ENCODE results near the gene BCAP29.

DNA sequence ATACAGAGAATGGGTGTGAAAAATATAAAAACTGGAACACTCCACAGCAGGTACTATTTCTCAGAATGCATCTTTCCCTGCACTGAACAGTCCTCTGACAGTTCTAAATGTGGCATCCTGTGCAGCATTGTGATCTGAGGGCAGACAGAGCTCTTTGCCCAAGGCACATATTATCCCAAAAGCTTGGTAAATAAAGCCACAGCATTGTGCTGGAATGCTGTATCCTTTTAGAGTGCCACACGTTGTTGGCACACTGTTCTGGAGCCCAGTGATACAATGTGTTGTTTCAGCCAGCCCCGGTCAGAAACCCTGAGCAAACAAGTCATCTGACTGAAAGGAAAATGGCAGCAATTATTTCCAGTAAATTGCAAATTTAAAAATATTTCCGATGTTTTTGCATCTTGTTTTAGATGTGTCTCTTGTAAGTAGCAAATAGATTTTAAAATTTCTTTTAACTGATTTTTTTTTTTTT, 45.4 kb downstream of the NAMPT start:
- PRO-cap, 3 experiments: no peak in any of the 3 experiments
- RAMPAGE, long total RNA, 4 experiments: no peak in any of the 4 experiments
- RRBS: no CpG with 5 or more reads among the region's 3 CpGs

DNA sequence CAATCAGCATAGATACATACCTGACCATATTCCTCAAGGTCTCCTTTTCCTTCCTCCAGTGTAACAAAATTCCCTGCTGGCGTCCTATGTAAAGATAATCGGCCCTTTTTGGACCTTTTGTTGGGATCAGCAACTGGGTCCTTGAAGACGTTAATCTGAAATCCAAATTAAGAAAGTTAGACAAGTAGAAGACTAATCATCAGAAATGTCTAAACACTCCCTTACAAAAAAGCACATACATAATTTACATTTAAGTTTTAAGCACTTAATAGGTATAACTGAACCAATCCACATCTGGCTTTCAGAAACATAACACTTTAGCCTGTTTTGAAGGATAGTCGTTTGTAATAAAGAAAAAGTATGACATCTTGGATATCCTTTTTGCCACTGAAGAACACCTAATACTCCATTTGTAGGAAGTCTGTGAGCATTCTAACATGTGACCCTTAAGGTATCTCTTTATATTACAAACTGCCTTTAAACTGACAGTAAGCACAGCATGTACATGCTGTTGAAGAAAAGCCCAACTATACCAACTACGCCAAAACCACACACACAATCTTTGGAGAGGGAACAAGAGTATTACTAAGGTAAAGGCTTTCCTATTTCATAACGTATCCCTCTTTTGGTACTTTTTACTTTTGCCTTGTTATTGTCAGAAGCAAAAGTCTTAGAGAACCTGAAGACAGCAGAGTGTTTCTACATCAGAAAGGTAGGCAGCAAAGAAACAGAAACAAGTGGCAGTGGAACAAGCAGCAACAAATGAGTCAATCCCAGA, 31.6 kb downstream of the NAMPT start:
- PRO-cap, 3 experiments: no peak in any of the 3 experiments
- RAMPAGE, long total RNA, 4 experiments: no peak in any of the 4 experiments
- RRBS: no CpG with 5 or more reads among the region's 6 CpGs

DNA sequence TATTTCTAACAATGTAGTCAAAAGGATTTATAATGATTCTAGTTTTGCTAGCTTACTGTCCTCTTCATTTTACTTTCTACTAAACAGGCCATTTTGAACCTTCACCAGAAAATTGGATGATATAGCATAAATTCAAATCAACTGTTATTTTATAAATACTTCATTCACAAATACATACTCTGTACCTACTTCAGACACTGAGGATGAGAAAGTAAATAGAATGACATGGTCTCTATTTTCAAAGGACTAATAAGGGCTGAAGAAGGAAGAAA, 5.4 kb downstream of the NAMPT start:
- PRO-cap, 3 experiments: no peak in any of the 3 experiments
- RAMPAGE, long total RNA, 4 experiments: no peak in any of the 4 experiments

- PRO-cap, 3 experiments: peak in 1 of 3 experiments; most common plus-strand start chr7:106282512 (in 1); most common minus-strand start chr7:106282462 (in 1)
- RAMPAGE, long total RNA, 4 experiments: no peak in any of the 4 experiments
- RRBS: no CpG with 5 or more reads among the region's 12 CpGs
These were observed 2.4 kb downstream of the NAMPT start for GRCh38 chr7:106282077-106283106.

DNA sequence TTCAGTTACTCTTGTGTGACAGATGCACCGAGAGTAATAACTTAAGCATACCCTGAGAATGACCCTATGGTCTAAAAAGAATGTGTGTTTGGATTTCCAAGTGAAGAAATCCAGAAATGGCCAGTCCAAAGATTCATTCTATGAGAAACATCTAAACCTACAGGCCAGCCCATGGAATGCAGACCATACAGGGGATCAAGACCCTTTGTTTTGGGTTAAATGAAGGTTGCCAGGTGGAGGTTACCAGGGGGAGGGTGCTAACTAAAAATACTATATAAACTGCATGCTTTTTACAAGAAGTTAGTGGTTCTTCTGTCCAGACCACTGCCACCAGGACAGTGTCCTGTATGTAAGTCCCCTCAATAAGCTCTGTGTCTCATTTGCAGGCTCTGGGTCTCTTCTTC, 134.0 kb upstream of the NAMPT start:
- PRO-cap, 3 experiments: no peak in any of the 3 experiments
- RAMPAGE, long total RNA, 4 experiments: no peak in any of the 4 experiments
- RRBS: no CpG with 5 or more reads among the region's 1 CpG

GRCh38 chr7:106518987-106519392, 142.0 kb downstream of the CCDC71L start:
- PRO-cap, 3 experiments: no peak in any of the 3 experiments
- RAMPAGE, long total RNA, 4 experiments: no peak in any of the 4 experiments
- RRBS: no CpG with 5 or more reads among the region's 6 CpGs

DNA sequence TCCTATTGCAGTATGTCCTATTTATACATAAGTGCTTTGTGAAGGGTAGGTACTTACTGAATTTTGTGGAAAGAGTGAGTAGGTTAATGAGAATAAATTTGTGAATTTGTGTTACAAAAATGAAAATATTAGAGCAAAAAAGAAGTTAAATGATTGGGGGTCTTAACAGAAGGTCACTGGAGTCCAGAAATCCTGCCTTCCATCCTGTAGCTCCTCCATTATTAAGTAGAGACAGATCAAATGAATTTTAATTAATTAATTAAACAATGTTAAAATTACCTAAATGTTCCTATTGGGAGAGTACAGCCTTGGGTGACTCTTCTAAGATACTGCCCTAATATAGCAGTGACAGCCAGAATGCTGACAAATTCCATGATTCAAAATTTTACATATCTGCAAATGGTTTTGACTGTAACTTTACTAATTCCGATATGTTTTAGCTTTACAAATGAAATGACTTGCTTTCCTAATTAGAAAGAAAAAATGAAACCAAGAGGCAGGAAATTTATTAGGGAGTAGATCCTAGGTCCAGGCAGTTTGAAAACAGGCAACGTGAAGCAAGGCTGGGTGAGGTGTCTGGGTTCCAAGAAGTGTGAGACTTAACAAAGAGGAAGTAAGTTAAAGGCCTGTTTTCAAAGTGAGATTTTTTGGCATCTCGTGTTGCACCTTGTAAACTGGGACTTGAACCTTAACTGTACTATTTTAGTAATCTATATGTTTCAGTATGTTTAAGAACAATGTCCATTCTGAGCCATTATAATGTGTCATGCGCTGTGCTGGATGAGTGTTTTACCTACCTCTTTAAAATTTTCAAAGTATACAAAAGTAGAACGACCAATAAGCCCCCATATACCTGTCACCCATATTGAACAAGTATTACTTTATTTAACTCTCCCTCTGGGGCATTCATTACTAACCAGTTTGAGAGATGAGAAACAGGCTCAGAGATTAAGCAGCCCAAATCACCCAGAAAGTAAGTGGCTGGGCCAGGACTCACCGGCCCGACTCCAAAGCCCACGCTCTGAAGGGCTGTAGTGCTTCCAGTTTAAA, 1.6 kb downstream of the PIK3CG start:
- PRO-cap, 3 experiments: no peak in any of the 3 experiments
- RAMPAGE, long total RNA, 4 experiments: no peak in any of the 4 experiments
- RRBS: no CpG with 5 or more reads among the region's 8 CpGs

- PRO-cap, 3 experiments: no peak in any of the 3 experiments
- RAMPAGE, long total RNA, 4 experiments: no peak in any of the 4 experiments
- RRBS: no CpG with 5 or more reads among the region's 2 CpGs
These were observed 21.5 kb downstream of the PIK3CG start for GRCh38 chr7:106886371-106887095.

DNA sequence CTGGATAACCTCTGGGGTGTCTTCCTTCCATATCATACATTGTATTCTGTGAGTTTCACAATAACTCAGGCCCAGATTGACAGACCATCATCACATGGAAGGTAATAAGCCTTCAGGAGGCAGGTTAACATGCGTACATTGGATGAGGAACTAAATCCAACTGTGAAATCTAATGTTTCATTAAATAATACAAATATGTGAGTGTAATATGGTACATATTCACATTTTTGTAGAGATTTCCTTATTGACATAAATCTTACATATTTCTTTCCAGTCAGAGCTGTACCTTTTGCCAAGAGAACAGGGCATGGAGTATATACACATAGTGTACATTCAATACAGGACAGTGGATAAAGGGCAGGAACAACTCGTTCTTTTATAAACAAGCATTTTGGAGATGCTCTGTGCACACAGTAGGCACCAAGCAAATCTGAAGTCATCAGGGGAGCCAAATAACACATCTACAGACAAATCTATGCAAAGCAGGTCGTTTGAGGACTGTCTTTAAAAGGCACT, 26.2 kb downstream of the PIK3CG start:
- PRO-cap, 3 experiments: no peak in any of the 3 experiments
- RAMPAGE, long total RNA, 4 experiments: no peak in any of the 4 experiments
- RRBS: no CpG with 5 or more reads among the region's 3 CpGs

GRCh38 chr7:106952734-106953380, 87.8 kb downstream of the PIK3CG start:
- PRO-cap, 3 experiments: peak in 3 of 3 experiments; most common plus-strand start chr7:106953148 (in 1); most common minus-strand start chr7:106952992 (in 1)
- RAMPAGE, long total RNA, 4 experiments: no peak in any of the 4 experiments
- RRBS: no CpG with 5 or more reads among the region's 5 CpGs

- PRO-cap, 3 experiments: peak in 3 of 3 experiments; most common plus-strand start chr7:107077412 (in 1); most common minus-strand start chr7:107077312 (in 3)
- RAMPAGE, long total RNA, 4 experiments: no peak in any of the 4 experiments
- RRBS: no CpG with 5 or more reads among the region's 9 CpGs
These were observed 32.8 kb downstream of the PRKAR2B start for GRCh38 chr7:107077075-107077946.

- PRO-cap, 3 experiments: no peak in any of the 3 experiments
- RAMPAGE, long total RNA, 4 experiments: no peak in any of the 4 experiments
- RRBS: no CpG with 5 or more reads among the region's 3 CpGs
These were observed 3.5 kb downstream of the HBP1 start for GRCh38 chr7:107172107-107172885.

- PRO-cap, 3 experiments: no peak in any of the 3 experiments
- RAMPAGE, long total RNA, 4 experiments: no peak in any of the 4 experiments
- RRBS: no CpG with 5 or more reads among the region's 3 CpGs
These were observed 34.2 kb downstream of the HBP1 start for GRCh38 chr7:107202917-107203535.

GRCh38 chr7:107286860-107287527, 118.2 kb downstream of the HBP1 start:
- PRO-cap, 3 experiments: no peak in any of the 3 experiments
- RAMPAGE, long total RNA, 4 experiments: no peak in any of the 4 experiments
- RRBS: no CpG with 5 or more reads among the region's 4 CpGs

GRCh38 chr7:107579935-107581008, at the start of gene BCAP29:
Gene BCAP29, plus strand, starts transcription at chr7:107580246.
- PRO-cap, 3 experiments: peak in 3 of 3 experiments; most common plus-strand start chr7:107580246 (in 2); most common minus-strand start chr7:107580503 (in 3)
- RAMPAGE, long total RNA, 4 experiments: start-site peak on the plus strand in 4 of 4 experiments, at chr7:107580228-107580306 at its widest, 1,576 to 4,129 reads per replicate; start-site peak on the minus strand in 1 of 4 experiments, at chr7:107580125-107580176 at its widest, 11 reads per replicate
- RRBS: 2% methylated on average over 33 of the region's 89 CpGs

DNA sequence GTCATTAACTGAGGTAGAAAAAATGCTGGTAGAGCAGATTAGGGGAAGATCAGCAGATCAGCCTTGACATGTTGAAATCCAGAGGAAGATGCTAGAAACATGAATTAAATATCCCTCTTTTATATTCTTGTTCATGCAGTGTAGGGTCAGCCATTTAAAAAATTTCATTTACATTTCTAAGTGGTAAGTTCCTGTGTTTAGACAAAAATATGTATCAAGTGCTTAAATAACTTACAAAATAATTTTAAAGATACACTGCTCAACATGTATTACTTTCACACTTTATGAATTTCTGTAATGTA, 19.6 kb downstream of the CBLL1 start:
- PRO-cap, 3 experiments: no peak in any of the 3 experiments
- RAMPAGE, long total RNA, 4 experiments: no peak in any of the 4 experiments

DNA sequence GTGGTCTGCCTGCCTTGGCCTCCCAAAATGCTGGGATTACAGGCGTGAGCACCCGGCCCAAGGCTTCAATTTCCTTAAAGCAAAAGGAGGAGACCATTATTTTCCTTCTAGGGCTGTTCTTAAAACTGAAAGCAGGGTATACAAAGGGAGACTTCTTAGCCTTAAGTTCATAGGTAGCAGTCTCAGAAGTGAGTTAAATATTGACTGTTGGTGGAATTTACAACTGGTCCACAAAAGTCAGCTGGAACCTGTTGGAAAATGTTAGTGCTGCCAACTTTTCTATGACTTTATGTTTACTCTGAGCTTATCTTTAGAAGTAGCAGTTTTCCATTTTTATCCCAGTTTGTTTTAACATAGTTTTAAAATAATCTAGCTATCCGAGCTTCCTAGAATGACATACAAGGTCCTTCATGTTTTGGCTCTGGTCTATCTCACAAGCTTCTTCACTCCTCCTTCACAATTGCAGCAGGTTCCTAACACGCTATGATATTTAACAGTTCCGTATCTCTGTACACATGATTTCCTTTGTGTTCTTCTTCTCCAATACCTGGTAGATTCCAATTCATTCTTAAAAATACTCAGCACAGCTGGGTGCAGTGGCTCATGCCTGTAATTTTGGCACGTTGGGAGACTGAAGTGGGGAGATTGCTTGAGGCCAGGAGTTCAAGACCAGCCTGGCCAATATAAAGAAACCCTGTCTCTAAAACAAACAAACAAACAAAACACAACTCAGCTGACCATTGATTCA, 3.2 kb downstream of the SLC26A3 start:
- PRO-cap, 3 experiments: no peak in any of the 3 experiments
- RAMPAGE, long total RNA, 4 experiments: no peak in any of the 4 experiments
- RRBS: no CpG with 5 or more reads among the region's 6 CpGs

DNA sequence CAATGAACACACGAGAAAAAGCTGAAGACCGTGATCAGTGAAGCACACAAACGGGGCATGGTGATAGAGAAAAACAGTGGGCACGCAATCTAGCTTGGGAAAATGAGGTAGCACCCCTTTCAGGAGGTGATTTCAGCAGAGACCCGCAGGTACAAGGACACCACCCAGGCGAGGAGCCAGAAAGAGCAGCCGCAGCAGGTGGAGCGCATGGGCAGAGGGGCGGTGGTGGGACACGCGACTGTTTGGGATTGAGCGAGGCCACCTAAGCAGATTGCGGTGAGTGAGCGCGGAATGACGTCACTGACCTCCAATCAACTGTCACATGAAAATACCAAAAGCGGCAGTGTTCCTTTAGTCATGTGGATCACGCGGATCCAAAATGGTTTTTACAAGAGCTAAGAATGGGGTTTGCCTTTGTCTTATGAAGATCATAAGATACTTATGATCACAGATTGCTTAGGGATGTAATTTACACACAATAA, 40.1 kb upstream of the SLC26A3 start:
- PRO-cap, 3 experiments: no peak in any of the 3 experiments
- RAMPAGE, long total RNA, 4 experiments: no peak in any of the 4 experiments
- RRBS: no CpG with 5 or more reads among the region's 19 CpGs

GRCh38 chr7:107856817-107857537, 34.0 kb upstream of the DLD start:
- PRO-cap, 3 experiments: no peak in any of the 3 experiments
- RAMPAGE, long total RNA, 4 experiments: no peak in any of the 4 experiments
- RRBS: no CpG with 5 or more reads among the region's 4 CpGs

DNA sequence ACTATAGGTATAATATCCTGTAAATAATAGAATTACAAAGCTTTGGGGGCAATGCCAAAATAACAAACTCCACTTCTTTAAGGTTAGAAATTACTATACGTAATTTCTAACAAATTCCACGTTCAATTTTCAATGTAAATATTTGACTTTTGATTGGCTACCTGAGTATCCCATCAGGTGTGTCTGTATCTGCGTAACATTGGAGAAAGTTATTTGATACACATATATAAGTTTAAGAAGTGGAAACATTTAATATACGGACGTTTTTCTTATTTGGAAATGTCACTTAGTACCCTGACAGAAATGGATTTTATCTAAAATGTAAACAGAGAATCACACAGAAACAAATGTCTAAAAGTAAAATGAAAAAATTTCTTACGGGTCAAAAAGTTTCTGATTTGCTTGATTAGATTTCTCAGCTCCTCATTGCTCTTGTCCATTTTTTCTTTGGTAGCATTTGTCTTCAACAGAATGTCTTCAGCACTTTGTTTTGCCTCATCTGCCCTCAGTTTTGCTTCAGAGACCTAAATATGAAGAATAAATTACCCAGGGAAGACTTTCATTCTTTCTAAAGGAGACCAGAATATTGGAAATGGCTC, 40.1 kb downstream of the DLD start:
- PRO-cap, 3 experiments: no peak in any of the 3 experiments
- RAMPAGE, long total RNA, 4 experiments: no peak in any of the 4 experiments
- RRBS: no CpG with 5 or more reads among the region's 6 CpGs

Data from adrenal gland (tissue), 7 donors.